Temporal lobe (tissue), 2 donors: ENCODE measurements around the genes RGCC and TSC22D1.

DNA sequence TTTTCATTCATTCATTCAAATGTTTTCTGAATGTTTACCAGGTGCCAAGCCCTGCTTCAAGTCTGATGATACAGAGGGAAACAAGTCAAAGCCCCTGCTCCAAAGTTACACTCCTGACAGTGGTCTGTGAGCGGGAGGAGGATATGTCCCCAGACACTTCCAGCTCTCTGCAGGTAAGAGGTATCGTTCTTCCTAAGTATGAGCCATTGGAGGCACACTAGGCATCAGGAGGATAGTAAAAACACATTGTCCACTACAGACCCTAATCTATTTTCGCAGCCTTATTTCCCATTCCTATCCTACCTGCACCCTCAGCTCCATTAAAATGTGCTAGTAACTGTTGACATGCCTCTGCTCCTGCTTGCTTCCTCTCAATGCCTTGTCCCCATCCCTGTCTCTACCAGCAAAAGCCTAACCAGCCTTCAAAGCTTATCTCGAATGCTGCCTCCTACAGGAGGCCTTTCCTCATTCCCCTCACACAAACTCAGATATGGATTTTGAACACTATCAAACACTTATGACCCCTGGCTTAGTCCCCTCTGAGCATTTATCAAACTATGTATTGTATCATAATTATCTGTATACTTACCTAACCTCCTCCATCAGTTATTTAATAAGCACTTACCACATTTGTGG lies 6.2 kb upstream of the WBP4 start:
- RAMPAGE, long total RNA, result no peak

DNA sequence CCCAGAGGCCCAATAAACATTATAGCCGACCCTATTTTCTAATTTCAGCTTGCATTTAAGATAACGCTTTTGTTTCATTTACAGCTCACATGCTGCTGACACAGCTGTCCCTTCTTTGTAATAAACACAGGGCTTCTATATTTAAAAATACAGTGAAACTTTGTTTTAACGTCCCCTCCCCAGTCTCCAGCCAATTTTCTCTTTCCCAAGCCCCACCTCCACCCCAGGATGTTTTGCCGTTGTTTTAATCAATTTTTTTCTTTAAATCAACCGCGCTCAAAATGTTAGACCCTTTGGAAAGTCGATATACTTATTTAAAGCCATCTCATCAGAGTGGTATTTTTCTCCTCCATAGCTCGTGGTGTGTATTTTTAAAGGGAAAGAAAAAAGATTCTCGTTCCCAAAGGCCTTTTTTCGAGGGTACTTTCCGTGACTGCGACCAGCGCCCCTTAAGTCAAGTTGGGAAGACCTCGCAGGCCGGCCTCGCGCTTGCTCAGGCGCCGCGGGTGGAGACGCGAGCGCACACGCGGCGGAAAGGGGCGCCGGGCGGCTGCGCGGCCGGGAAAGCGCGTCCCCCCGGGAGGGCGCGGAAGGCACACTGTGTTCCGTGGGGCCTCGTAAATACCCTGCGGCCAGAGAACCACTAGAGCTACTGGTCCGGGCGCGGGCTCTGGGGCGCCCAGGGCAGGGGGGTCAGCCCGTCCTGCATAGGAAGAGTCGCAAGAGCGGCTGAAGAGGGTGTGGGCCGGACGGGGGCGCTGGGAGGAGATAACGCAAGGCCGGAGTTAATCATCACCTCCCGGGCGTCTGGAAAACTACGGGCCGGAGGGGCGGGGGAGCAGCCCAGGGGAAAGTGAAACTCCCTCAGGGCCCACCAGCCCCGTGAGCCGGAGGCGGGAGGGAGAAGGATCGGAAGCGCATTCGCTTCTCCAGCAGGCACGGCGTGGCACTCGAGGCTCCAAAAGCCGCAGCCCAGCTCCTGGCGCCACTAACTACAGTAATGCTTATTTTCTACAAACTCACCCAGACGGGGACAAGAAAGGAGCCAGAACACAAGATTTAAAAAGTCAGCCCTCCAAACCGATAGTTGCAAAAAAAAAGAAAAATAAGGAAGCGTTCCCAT lies 1.3 kb upstream of the WBP4 start:
- RAMPAGE, long total RNA, result no peak

- RAMPAGE, long total RNA, result no peak
Measured at GRCh38 chr13:41456946-41457695, at the start of gene RGCC. RGCC (plus strand) TSS chr13:41457550.

DNA sequence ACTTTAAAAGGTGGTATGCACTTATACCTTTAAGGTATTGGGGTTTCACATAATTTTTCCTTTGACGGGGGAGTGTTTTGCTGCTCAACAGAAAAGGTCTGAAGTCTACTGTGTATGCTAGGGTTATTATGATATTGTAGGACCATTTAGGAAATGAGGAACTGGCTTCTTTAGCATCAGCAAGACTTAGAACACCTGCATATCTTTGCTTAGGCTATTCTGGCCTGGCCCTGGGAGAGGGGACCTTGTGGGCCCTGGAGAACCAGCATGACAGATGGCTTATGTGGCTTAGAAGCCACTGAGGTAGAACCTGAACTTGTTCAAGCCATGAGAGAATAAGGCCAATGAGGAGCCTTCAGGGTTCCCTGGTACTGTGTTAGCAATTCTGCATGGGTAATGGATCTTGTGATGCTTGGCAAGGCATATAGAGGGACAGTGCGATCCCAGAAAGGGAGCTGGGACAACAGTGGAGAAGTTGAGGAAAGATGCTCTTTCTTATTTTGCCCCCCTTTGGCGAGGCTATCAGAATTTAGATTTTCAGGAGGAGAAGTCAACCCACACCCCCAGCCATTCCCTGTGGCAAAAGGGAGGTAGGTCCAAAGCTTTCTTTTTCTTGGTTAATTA lies 4.3 kb downstream of the RGCC start:
- RAMPAGE, long total RNA, result no peak

- RAMPAGE, long total RNA, result no peak
Measured at GRCh38 chr13:41645212-41645875, 188.0 kb downstream of the RGCC start.

GRCh38 chr13:41868102-41868680 lies 92.7 kb downstream of the VWA8 start:
- RAMPAGE, long total RNA, result no peak

DNA sequence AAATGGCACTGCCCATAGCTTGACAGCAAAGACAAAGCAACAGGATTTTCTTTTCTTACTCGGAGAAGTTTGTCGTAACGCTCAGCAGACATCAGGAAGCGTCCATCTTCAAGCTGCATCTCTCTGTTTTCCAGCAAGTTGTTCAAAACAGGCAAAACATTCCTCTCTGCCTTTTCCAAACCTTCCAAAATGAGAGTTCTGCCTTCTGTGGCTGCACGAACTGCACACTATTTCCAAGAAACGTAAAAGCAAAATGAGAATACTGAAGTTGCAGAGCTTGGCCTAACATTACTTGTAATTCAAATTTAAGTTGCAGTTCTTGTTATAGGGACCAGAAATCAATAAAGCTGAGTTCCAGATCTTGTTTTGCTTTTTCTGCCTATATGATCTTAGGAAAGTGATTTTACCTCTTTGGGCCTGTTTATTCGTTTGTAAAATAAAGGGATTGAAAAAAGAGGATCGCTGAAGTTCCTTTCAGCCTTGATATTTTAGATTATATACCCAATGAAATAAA lies 69.5 kb downstream of the VWA8 start:
- RAMPAGE, long total RNA, result no peak

- RAMPAGE, long total RNA, result no peak
Measured at GRCh38 chr13:41911811-41912256, 49.1 kb downstream of the VWA8 start.

DNA sequence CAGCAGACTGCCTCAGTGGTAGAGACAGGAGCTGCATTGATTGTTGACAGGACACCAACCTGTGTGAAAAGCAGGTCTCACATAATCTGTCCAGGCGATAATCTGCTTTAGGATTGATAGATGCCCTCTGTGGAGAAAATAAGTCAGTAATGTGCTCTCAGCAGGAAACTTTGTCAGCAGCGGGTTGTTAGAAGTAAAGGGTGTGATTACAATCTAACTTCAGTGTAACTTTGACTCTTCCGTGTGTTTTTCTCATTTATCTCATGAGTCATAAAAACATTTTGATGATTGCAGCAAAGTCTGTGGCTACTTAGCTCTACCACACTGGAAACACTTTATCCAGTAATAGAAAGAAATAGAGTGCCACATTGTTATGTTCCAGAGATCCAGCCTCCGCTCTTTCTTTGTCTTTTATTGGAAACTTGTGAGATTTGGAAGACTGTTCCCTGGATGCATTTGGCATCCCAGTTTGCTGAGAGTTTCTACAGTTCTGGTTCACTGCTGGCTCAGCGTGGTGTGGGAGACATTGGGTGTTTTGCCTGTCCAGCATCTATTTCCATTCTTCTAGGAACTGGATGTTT lies 121.3 kb downstream of the AKAP11 start:
- RAMPAGE, long total RNA, result no peak

GRCh38 chr13:42870189-42870999 lies 89.0 kb downstream of the FAM216B start:
- RAMPAGE, long total RNA, result no peak

DNA sequence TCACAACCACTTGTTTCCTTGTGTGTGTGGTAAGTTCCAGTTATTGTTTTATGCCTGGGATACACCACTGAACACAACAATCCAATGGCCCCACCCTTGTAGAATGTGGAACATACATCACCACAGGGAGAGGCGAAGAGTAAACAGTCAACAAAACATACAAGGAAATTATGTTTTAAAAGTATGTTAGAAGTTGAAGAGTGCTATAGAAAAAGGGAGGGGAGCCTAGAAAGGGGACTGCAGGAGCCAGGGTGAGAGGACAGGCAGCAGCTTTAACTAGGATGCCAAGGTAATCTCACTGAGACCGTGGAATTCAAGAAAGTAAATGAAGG lies 100.4 kb downstream of the EPSTI1 start:
- RAMPAGE, long total RNA, result no peak

DNA sequence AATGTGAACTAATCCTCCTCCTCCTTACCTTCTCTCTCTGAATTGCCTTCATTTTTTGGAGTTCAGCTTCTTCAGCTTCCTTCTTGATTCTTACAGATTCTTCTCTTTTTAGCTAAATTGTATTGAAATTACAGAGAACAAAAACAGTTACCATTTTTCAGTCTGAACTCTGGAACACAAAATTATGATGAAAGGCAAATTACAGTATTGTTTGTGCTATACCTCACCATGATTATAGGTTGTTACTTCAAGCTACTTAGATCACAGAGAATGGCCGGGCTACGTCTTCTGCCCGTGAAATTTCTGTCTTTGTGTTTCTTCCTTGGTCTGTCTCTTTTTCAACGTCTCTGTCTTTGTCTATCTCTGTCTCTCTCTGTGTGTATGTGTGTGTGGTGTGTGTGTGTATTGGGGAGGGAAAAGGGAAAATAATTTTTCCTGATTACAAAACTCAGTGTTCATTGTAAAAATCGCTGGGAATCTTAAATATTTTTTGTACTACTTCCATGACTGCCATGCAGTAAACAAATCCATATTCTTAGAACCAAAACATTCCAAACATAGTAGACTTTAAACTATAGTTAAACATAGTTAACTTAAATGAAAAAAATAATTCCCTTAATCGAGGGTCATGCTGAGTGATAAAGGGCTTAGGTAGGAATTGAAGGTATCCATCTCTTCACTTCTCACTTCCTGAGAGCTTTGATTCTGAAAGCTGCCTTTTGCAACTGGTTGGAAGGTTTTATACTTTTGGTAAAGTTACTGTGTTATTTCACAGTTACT lies 28.6 kb downstream of the EPSTI1 start:
- RAMPAGE, long total RNA, result no peak

- RAMPAGE, long total RNA, result no peak
Measured at GRCh38 chr13:43095355-43096079, 72.1 kb downstream of the DNAJC15 start.

DNA sequence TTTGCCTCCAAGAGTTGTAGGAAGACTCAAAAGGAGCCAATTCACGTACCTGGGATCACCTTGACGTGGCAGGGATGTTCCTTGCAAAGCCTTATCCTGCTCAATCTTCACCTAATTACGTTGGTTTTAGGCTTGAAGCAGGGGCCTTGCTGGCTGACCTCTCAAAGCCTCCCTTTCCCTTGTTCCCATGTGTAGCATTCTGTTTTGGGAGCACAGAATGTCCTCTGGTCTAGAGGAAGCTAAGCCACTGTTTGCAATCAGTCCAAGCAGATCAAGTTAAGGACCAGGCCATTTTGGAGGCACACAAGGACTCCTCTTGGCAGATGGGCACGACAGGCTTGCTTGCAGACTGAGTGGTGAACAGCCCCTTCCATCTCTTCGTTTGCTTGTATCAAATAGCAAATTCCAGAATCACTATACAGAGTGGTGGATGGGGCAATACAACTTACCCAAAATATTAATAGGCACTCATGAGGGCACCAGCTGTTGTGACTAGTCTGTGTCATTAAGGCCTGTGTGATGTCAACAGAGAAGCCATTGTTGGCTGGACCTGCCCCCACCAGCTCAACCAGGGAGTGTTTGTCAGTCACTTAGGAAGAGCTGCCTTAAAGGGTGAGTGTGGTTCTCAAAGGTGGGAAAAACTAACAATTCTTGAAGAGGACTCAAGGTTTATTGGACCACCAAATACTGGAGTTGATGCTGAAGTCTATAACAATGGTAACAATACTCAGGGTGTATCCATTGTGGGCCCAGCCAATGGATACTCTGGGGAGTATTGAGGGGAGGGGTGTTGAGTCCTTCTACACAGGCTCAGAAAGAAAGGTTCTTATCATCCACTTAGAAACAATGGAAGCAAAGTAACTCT lies 2.9 kb downstream of the SMIM2 start:
- RAMPAGE, long total RNA, result no peak

DNA sequence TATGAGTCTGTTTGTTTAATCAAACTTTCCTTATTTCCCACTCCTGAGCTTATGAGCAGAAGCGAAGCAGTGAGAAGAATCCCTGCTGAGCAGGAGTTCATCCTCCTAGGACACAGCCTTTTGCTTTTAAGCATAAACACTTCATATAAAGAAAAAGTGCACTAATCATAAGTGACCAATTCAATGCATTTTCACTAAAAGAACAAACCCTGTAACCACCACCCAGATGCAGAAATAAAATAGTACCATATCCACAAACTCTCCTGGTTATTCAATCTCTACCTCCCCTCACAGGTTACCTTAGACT lies 60.9 kb upstream of the SMIM2 start:
- RAMPAGE, long total RNA, result no peak

DNA sequence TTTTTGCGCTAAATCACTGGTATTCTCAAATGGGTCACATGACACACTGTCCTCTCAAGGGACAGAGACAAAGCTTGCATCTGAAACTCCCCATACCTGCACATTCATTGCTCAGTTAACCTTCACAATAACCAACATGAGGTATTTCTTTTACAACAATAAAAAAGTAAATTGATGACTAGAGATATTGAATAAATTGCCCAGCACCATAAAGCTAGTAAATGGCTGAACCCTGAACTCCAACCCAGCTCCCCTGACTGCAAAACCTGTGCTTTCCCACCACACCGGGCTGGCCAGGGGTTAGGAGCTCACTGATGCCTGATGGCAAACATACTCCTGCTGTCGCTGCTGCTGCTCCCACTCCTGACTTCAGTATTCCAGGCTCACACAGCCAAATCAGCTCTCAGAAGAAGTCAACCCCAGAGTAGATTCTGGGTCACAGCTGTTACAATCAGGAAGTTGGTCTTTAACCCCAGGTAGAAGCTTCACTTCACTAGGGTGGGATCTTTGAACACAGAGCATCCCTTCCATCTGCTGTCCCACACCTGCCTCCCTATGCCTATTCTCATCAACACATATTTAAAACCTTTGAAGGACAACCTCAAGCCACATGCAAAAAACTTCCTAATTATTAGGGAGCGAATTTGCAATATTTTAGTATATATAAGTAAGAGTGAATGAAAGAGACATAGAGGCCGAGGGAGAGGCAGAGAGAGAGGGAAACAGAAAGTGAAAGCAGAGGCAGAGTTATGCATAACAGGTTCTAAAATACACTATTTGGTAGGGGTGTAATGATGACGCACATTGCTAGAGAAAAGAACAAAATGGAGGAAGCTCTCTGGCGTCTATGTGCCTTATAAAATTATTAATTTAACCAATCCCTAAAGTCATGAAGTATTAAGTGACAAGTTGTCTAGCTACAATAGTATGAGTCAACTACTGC lies 99.5 kb upstream of the SERP2 start:
- RAMPAGE, long total RNA, result no peak

GRCh38 chr13:44368364-44368563 lies 5.4 kb upstream of the SERP2 start:
- RAMPAGE, long total RNA, result no peak

- RAMPAGE, long total RNA, result no peak
Measured at GRCh38 chr13:44404007-44404921, 30.6 kb downstream of the SERP2 start.

- RAMPAGE, long total RNA, result no peak
Measured at GRCh38 chr13:44576300-44576878, at the start of gene TSC22D1. TSC22D1 (minus strand) TSS chr13:44576330.

DNA sequence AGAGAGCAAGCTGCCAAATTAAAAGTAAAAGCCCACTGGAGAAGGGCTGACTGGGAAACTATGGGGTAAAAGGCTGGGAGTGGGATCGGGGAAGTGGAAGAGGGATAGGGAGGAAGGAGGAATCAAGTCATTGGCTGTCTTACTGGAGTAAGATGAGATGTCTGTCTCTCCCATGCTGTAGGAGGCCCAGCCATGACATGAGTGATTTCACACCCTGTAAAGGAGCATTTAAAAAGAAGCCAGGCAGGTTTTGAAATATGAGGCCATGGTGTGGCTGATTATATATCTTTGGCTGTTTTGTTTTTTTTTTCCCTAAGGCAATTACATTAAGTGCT lies 183.4 kb upstream of the TSC22D1 start:
- RAMPAGE, long total RNA, result no peak